Epithelial cell of alveolus of lung (primary cell): ENCODE results near the genes OR13C8, SLC44A1, FSD1L and RAD23B.

DNA sequence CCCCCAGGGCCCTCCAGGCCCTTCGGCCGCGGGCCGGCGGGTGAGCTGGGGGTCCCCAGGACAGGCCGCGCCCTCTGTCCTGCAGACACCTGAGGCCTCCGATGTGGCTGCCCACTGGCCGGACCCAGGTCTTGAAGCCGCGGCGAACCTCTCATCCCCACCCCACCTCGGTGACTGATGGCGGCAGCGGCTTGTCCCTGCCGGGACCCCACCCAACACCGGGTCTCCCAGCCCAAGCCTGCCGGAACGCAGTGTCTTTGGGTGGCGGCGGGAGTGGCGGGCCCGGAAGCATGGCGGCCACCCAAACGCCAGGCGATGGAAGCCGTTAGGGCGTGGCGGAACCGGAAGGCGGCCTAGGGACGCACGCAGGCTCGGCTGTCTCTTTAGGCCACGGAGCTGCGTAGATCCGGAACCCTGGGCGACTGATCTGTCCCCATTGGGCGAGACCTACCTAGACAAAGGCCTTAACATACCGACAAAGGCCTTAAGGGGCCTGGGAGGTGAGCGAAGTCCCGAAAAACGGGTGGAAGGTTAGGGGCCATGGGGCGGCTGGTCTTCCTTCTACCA lies 94.7 kb upstream of the SMC2 start:
- RAMPAGE, long total RNA, result no peak
- RRBS, result 92% methylated on average over 18 of the region's 44 CpGs

- RAMPAGE, long total RNA, result no peak
- RRBS, result no CpG with 5 or more reads among the region's 4 CpGs
Observed at GRCh38 chr9:104568912-104569350, at the start of gene OR13C8. TSS of gene OR13C8 (plus strand) at chr9:104569168.

DNA sequence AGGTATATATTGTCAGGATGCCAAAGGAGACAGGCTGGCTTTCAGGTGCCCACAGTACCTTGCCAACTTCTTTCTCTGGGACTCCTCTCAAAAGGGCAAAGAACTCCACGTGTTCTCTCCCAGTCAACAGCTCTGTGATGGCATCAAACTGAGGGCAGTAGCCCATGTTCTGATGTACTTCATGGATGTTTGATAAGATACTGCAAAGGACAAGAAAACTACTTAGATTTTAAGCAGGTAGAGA lies 24.4 kb downstream of the NIPSNAP3B start:
- RAMPAGE, long total RNA, result no peak
- RRBS, result no CpG with 5 or more reads among the region's 1 CpG

DNA sequence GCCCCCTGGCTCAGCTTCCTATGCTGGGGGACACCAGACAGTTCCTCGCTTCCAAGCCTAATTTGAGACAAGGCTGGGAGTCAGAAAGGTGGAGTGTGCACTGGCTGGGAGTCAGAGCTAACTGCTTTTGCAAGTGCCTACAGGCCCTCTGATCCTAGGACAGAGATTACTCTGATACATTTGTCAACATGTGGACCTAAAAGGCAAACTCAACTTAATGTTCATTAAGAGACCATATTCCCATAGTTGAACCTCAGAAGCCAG lies 80.8 kb downstream of the NIPSNAP3B start:
- RAMPAGE, long total RNA, result no peak
- RRBS, result no CpG with 5 or more reads among the region's 1 CpG

- RAMPAGE, long total RNA, result no peak
- RRBS, result under 1% methylated on average over 45 of the region's 134 CpGs
Observed at GRCh38 chr9:105243998-105245252, at the start of gene SLC44A1. TSS of gene SLC44A1 (plus strand) at chr9:105244651.

GRCh38 chr9:105245626-105245835 lies 1.1 kb downstream of the SLC44A1 start:
- RAMPAGE, long total RNA, result no peak
- RRBS, result no CpG with 5 or more reads among the region's 8 CpGs

DNA sequence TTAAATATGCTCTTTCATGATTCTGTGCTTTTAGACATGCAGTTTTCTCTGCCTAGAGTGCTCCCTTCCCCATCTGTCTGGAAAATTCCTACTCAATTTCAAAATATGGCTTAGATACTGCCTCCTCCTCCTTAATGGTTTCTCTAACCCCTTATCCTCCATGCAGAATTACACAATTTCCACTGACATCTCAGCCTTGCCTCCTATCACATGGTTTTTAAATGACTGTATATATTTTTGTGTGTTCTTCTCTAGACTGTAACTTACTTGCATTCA lies 85.2 kb downstream of the SLC44A1 start:
- RAMPAGE, long total RNA, result no peak

- RAMPAGE, long total RNA, result no peak
- RRBS, result 2% methylated on average over 17 of the region's 99 CpGs
Observed at GRCh38 chr9:105447598-105448975, at the start of gene FSD1L. TSS of gene FSD1L (plus strand) at chr9:105448034.

DNA sequence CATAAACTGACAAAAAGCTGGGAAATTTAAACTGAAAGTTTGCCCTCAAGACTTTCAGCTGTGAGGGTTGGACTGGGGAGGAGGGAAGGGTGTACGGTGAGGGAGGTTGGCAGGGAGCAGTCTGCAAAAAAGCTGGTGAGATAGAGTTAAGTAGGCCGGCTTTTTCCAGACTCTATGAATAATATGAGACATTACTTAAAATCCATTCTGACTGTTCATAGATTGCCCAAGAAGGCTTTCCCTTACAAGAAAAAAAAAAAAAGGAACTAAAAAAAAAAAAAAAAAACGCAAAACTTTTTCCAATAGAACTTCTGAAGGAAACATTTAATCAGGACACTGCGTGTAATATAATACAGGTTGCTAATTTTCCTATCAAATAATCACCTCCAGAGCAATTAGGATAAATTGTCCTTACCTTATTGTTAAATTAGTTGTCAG lies 164.7 kb upstream of the ZNF462 start:
- RAMPAGE, long total RNA, result no peak
- RRBS, result no CpG with 5 or more reads among the region's 4 CpGs

DNA sequence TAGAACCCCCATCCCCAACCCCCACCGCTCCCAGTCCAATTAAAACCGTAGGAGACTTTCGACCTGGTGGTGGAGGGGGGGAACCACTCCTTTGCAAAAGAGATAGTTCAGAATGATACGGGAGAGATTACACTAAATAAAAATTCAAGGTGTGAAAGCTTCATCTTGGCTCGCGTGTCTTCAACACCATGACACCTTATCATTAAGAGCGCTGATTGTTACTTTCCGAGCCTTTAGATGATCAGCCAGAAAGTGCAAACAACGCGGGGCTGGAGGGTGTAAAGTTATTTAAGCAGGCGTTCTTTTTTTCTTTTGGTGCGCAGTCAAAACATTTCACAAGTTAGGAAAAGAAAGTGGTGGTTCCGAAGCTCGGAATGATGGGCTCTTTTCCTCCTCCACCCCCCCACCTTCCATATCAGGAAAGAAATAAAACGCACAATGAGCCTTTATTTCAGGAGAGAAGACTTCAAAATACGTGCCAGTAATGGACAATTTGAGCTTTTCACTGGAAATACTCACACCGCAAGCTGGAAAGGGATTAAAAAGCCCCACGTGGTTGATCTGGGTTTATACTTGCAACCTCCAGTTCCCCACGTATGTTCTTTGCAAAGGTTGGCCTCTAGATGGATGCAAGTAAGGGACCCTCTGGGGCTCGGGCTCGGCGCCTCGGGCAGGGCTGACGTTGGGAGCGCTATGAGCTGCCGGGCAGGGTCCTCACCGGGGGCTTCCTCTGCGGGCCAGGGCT lies 1.1 kb upstream of the ZNF462 start:
- RAMPAGE, long total RNA, result no peak
- RRBS, result no CpG with 5 or more reads among the region's 28 CpGs

GRCh38 chr9:107010760-107011238 lies 147.8 kb downstream of the ZNF462 start:
- RAMPAGE, long total RNA, result no peak
- RRBS, result no CpG with 5 or more reads among the region's 4 CpGs

DNA sequence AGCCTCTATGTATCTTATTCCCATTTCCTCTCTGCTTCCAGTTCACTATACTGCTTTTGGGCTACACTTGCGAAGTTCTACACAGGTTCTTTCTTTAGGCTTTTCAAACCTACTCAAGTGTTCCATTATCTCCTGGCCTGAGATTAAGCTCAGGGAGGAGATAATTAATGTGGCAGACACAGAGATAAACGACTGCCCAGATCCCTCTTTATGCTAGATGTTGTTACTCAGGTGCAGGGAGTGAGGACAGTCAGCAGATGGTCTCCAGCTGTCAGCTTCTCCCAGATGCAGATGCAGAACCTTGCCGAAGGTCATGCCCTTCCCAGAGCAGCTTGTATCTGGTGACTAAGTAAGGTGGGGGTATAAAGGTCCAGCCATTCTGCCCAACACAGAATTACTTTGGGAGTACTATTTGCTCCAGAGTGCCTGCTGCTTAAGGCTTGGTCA lies 166.2 kb downstream of the ZNF462 start:
- RAMPAGE, long total RNA, result no peak
- RRBS, result no CpG with 5 or more reads among the region's 3 CpGs

GRCh38 chr9:107282721-107283419 lies at the start of gene RAD23B:
TSS of gene RAD23B (plus strand) at chr9:107283279.
- RAMPAGE, long total RNA, result no peak
- RRBS, result under 1% methylated on average over 32 of the region's 74 CpGs

DNA sequence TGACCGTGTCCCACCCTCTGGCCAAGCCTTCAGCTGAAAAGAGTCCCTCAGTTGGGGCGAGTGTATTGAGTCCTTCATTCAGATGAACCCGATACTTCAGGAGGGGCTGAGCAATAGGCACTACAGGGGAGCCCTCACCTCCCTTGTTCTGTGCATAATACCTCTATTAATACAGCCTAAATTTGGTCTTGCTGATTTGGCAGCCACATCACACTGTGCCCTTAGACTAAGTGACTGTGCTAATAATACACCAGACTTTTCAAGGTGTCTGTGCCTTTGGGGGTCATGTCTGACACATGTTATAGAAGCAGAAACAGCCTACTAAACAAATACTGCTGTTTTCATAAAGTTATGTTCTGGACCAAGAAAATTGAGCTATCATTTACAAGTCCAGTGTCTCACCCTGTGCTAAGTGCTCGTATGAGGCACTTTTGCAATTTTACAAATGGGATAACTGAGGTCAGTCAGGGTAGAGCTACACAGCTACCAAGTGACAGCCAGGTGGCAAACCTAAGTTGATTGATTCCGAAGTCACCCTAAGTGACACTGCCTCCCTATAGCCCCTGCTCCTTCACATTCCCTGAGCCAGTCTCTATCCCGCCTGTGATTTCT lies 56.0 kb downstream of the RAD23B start:
- RAMPAGE, long total RNA, result no peak
- RRBS, result no CpG with 5 or more reads among the region's 6 CpGs

DNA sequence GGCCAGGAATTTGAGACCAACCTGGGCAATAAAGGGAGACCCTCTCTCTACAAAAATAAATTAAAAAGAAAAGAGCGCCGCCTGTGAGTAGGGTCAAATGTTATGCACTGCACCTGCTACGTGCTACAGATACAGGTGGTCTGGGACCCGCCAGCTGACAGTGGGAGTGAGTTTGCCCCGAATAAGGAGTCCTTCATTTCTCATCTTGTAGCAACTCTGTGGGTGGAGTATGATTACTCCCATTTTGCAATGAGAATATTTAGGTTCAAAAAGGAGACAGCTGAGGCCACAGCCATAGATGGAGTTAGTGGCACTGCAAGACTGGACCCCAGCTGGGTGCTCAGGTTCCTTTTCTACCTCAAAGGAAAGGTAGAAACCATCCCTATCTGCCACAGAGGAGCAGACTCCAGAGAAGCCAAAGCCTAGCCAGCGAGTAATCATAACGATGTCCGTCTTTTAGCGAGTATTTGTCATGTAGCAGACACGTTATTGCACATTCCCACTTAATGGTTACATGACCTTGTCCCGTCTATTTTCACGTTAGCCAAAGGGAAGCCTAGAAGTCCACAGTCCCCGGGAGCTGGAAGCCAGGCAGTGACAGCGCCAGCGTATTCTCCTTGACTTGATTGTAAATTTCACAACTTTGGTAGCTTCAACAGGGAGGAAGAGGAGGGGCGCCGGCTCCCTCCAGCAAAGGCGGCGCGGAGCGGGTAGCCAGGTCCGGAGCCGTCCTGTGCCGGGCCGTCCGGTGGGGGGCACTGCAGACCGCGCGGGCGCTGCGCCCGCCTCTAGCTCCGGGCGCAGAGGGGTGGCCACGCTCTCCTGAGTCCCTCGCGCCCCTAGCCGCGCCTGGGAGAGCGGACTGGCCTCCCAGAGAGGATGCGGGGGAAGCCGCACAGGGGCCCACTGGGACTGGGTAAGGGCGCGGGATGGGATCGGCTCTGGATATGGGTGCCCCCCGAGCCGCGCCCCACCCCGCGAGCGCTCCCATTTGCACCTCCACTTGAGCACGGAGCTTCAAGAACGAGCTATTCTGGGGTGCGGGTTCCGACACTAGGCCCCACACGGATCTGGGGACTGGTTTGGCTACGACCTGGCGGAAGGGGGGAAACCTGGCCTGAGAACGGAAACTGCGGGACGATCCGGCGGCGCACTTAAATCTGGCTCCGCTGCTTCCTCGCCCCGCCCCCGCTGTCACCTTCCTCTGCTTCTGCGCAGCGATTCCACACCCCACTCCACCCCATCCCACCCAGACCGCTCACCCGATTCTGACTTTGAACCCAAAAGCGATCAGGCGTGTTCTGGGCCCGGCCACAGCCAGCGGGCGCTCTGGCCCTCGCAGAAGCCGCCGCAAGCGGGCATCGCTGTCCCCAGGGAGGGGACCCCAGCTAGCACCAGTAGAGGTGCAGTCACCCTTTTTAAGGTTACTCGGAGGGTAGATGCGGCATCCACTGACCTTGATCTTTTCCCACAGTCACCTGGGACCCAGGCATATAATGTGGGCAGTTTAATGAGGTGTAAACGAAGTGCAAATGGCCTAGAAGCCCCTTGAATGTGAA lies 24.0 kb downstream of the KLF4 start:
- RAMPAGE, long total RNA, result no peak
- RRBS, result 2% methylated on average over 14 of the region's 85 CpGs

- RAMPAGE, long total RNA, result no peak
- RRBS, result 1% methylated on average over 39 of the region's 97 CpGs
Observed at GRCh38 chr9:107488666-107489640, 616 bp downstream of the KLF4 start.

DNA sequence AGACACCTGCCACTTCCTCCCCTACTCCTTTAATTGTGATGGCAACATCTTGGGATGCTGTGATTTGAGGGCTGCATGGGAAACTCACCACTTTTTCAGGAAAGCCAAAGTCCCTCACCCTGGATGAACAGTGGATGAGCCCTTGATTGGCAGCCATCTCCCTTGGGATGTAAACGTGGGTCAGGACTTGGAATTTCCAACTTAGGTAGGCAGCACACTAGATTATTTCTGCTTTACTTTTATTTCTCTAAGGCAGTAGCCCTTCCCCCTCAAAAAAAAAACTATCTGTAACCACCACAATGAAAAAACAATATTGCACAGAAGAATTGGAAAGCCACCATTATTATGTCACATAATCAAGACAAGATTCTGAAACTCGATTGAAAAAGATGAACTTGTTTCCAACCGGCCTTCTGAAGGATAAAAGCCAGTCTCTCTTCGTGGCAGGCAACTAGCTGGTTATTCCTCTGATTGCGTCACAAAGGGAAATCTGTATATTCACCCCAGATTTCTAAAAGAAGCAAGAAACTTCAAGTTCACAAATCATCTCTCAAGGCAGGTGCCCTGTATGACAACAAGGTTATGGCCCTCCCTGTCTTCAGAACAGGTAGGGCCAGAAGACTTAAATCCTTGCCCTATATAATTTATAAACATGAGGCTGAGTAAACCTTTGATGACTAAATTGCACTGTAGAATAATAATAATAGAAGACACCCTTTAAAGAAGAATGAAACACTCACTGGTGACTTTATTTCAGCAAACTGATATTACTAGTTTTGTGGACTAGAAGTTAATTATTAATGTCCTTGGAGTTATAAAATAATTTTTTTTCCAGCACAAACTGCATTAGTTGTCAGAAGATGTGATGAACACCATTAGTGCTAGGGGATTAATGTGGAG lies 2.8 kb upstream of the KLF4 start:
- RAMPAGE, long total RNA, result no peak
- RRBS, result no CpG with 5 or more reads among the region's 5 CpGs

- RAMPAGE, long total RNA, result no peak
- RRBS, result no CpG with 5 or more reads among the region's 11 CpGs
Observed at GRCh38 chr9:107509097-107509826, 19.7 kb upstream of the KLF4 start.

DNA sequence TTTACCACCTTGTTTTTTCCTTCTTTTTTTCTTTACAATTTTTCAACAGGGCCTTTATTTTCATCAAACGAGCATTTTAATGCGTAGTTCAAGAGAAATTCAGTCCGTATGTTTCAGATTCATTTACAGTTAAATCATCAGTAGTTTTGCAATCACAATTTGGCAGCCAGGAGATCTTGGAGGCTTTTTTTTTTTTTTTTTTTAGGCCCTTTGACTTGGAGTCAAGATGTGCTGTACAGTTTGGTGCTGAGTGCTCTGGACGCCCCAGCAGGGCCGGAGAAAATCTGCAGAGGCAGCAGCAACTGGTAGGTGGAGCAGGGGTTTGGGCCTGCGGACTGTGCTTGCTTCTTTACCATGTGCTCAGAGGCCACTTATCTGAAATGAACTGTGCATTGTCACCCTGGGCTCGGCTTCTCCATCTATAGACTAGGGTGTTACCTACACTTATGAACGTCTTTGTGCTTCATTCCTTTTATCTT lies 245.1 kb upstream of the KLF4 start:
- RAMPAGE, long total RNA, result no peak
- RRBS, result no CpG with 5 or more reads among the region's 8 CpGs

GRCh38 chr9:107740516-107741014 lies 251.0 kb upstream of the KLF4 start:
- RAMPAGE, long total RNA, result no peak
- RRBS, result no CpG with 5 or more reads among the region's 5 CpGs